GM12892 (cell line): ENCODE measurements around the genes OR2J3 and TRIM31.

- RRBS = no CpG with 5 or more reads among the region's 13 CpGs
These were observed 137.4 kb downstream of the H2BC13 start for GRCh38 chr6:27670318-27670801.

GRCh38 chr6:27721095-27721468 lies 86.6 kb downstream of the H2BC13 start:
- RRBS = no CpG with 5 or more reads among the region's 11 CpGs

GRCh38 chr6:27809583-27809795 lies 362 bp upstream of the H3C10 start:
- RRBS = no CpG with 5 or more reads among the region's 1 CpG

- RRBS = 91% methylated on average over 11 of the region's 23 CpGs
These were observed 10.5 kb downstream of the ZNF165 start for GRCh38 chr6:28090816-28091276.

- RRBS = no CpG with 5 or more reads among the region's 17 CpGs
These were observed 23.0 kb downstream of the ZSCAN31 start for GRCh38 chr6:28313048-28313316.

GRCh38 chr6:28474190-28474936 lies 31.1 kb upstream of the ZSCAN23 start:
- RRBS = no CpG with 5 or more reads among the region's 9 CpGs

- RRBS = no CpG with 5 or more reads among the region's 28 CpGs
These were observed 28.6 kb downstream of the GPX5 start for GRCh38 chr6:28553840-28555064.

- RRBS = no CpG with 5 or more reads among the region's 43 CpGs
These were observed 48.5 kb upstream of the SCAND3 start for GRCh38 chr6:28635222-28636287.

DNA sequence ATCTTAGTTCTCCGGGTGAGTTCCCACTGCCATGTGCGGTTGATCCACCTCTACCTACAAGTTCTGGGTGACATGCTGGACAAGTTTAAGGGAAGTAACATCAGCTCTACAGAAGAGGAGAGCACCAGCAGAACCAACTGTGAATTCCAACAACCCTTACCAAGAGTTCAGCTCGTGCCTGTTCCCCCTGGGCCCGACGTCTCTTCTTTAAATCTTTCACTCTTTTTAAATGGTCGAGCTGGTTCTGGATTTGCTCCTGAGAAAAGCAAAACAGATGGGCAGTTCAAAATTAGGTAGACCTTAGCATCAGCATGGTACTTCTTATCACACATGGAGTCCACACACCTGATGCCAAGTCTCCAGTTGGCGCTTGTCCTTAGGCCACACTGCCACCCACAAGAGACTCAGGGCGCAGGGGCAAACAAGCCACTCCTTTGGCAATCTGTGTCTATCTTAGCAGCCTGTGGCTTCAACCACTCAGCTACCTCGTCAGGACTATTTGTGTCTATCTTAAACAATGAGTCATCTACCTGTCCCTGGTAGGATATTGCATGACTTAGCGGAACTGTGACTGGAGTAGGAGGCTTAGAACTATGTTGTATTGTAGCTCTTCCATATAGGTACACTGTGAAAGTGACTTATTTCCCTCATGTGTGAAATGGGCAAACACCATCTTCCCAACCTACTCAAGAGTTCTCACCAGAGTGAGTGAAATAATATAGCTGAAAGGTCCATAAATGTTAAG lies 1.9 kb downstream of the TRIM27 start:
- RRBS = no CpG with 5 or more reads among the region's 10 CpGs

GRCh38 chr6:28924201-28924322 lies 277 bp upstream of the TRIM27 start:
- RRBS = no CpG with 5 or more reads among the region's 9 CpGs

DNA sequence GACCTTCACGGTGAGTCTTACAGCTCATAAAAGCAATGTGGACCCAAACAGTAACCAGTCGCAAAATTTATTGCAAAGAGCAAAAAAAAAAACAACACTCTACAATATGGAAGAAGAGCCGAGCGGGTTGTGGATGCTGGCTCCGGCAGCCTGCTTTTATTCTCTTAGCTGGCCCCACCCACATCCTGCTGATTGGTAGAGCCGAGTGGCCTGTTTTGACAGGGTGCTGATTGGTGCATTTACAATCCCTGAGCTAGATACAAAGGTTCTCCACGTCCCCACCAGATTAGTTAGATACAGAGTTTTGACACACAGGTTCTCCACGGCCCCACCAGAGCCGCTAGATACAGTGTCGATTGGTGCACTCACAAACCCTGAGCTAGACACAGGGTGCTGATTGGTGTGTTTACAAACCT lies 25.4 kb upstream of the TRIM27 start:
- RRBS = no CpG with 5 or more reads among the region's 10 CpGs

- RRBS = no CpG with 5 or more reads among the region's 1 CpG
These were observed at the start of gene OR2J3 for GRCh38 chr6:29107776-29108219. Gene OR2J3, plus strand, starts transcription at chr6:29108058.

- RRBS = no CpG with 5 or more reads among the region's 7 CpGs
These were observed 4.1 kb downstream of the GABBR1 start for GRCh38 chr6:29628998-29629180.

DNA sequence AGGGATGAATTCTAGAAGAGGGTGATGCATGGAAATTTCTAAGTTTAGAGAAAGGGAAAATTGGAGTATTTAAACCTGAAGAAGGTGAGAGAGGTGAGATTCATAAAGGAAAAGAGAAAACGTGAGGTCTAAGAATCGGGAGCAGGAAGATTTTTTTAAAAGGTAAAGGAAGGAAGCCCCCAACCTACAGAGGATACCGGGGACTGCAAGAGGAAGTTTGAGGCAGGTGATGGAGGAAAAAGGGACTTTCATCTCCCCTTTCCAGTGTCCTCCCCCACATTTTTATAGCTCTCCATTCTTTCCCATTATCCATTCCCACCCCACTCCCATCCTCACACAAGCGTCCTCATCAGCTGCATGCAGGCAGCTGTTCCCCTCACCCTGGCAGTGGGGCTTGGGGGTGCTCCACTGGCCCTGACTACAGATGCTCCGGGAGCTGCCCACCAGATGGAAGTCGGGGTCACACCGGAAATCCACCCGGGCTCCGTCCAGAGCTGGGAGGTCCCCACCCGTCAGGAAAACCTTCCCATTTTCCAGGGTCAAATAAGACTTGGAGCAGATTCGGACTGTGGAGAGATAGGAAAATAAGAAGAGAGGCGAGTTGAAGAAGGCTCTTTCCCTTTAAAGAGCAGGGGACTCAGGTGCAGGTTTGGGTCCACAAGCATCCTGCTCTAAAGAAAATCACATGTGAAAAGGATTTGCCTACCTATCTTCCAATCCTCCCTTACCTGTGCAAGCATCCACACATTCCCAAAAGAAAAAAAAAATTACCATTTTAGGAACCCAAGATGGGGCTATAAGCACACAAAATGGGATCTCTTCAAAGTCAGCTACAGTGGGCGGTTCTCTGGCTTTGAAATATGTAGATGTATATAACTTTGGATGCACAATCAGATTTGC lies 2.7 kb downstream of the GABBR1 start:
- RRBS = no CpG with 5 or more reads among the region's 13 CpGs

DNA sequence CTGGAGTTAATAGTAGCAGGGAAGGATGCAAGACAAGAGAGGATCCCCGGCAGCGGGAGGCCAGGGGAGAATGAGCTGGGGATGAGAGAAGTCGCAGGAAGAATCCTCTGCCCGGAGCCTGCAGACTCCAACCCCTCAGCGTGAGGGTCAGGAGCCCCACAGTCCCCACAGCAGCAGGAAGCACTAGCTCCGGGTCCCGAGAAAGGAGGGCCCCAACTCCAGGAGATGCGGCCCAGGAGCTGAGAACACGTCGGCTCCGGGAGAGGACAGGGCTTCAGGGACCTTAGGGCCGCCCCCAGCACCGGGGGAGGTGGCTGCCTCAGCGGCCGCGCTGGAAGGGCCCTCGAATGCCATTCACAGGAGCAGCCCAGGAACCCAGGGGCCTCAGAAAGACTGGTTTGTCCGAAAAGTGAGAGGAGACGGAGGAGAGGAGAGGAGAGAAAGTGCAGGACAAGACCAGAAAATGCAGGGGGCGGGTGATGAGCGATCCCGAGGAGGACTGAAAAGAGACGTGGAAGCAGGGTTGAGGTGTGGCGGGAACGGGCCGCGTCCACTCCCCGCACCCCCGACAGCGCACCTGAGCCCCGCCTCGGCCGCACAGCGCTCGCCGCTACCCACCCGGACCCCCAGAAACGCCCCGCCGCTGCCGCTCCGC lies 25.1 kb downstream of the HLA-F start:
- RRBS = 42% methylated on average over 2 of the region's 42 CpGs

DNA sequence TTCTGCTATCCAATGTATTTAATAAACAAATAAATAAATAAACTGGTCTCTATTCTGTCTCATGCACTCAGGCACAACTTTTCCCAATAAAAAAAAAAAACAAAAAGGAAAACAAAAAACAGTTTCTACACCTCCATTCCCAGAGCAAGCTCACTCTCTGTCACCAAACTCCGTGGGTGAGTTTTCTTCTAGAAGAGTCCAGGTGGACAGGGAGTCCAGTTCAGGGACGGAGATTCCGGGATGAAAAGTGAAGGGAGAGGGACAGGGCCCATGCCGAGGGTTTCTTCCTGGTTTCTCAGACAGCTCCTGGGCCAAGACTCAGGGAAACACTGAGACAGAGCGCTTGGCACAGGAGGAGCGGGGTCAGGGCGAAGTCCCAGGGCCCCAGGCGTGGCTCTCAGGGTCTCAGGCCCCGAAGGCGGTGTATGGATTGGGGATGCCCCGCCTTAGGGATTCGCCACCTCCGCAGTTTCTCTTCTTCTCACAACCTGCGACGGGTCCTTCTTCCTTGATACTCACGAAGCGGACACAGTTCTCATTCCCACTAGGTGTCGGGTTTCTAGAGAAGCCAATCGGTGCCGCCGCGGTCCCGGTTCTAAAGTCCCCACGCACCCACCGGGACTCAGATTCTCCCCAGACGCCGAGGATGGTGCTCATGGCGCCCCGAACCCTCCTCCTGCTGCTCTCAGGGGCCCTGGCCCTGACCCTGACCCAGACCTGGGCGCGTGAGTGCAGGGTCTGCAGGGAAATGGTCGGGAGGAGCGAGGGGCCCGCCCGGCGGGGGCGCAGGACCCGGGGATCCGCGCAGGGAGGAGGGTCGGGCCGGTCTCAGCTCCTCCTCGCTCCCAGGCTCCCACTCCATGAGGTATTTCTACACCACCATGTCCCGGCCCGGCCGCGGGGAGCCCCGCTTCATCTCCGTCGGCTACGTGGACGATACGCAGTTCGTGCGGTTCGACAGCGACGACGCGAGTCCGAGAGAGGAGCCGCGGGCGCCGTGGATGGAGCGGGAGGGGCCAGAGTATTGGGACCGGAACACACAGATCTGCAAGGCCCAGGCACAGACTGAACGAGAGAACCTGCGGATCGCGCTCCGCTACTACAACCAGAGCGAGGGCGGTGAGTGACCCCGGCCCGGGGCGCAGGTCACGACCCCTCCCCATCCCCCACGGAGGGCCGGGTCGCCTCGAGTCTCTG lies 54.8 kb upstream of the HLA-A start:
- RRBS = 4% methylated on average over 3 of the region's 82 CpGs

DNA sequence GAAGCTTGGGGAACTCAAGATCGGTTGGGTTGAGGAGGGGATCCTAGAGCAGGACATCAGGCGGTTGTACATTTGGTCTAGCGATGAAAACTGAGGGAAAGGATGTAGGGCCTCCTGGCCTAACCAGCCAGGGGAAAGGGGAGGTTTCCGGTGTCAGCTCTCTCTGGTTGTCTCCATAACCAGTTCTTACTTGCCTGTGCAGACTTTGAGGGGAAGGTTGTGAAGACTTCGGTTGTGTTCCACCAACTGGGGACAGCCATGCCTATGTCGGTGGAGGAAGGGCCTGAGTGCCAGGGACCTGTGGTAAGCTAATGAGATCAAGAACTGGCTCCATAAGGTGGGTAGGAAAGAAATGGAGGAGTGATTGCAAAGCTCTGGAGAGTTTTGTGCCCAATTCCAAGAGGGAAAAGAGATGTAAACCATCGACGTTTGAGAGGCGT lies 670 bp downstream of the POLR1H start:
- RRBS = no CpG with 5 or more reads among the region's 9 CpGs

DNA sequence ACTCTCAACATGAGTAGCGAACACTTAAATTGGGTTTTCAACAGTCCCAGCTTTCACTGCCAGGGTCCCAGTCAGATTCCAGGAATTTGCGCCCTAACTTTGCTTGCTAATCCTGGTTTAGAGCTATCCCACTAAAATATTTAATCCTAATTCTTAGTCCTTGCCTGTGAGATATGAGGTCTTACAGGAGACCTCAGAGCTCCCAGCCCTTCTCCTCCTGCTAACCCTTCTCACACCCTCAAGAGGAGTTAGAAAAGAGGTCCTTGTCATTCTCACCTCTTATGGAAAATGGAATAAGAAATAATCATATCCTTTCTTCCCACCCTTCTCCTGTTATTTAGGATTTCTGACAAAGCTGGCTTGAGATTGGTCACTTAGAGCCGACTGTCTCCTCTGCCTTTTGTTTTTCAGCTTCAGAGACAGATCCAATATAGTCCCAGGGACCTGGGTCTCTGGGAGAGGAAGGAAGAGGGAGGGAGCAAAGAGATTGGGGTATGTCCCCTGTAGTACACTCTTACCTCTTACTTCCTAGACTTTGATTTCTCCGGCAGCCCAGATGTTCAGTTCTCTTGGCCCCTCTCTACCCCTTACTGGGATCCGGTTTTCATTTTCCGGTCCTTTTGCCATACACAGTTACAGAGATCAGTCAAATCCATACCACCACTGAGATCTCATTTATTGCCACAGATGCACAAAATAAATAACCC lies 2.8 kb downstream of the PPP1R11 start:
- RRBS = no CpG with 5 or more reads among the region's 6 CpGs

GRCh38 chr6:30085946-30086286 lies 10.3 kb upstream of the RNF39 start:
- RRBS = no CpG with 5 or more reads among the region's 9 CpGs

GRCh38 chr6:30113004-30113962 lies at the start of gene TRIM31:
Gene TRIM31, minus strand, starts transcription at chr6:30113090.
- RRBS = no CpG with 5 or more reads among the region's 4 CpGs